Hepatocyte (in vitro differentiated cells and primary cell): ENCODE results near the genes POTEM, OSGEP, RNASE2, RNASE7, OR5AU1 and RAB2B.

- RAMPAGE, long total RNA = no peak
- RRBS = no CpG with 5 or more reads among the region's 12 CpGs
Observed at GRCh38 chr14:18967165-18967557, at the start of gene POTEM. Gene POTEM (plus strand): TSS chr14:18967434.

DNA sequence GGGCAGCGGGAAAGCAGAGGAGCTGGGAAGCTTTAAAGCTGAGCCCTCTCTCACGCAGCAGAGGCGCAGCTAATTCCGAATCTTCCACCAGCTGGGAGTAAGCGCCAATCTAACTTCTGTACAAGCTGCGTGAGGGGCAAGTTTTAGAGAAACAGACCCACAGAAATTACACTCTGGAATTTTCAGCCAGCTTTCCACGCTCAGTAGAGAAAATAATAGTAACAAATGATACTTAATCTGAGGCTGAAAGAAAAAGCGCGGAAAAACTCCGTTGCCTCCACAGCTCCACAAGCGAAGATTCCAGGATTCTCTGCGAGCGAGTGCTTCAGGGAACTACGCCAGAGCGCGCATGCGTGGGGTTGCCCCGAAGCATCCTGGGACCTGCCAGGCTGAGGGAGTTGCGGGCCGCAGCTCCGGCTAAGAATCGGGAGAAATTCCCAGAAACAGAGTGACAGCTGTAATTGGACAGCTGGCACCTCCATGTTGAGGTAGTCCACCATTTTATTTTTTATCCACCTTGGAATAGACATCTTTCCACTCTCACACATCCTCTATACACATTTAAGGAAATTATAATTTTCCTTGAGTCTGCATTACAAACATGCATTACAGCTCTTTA lies 11.9 kb upstream of the TTC5 start:
- RAMPAGE, long total RNA = no peak
- RRBS = no CpG with 5 or more reads among the region's 22 CpGs

- RAMPAGE, long total RNA = no peak
- RRBS = under 1% methylated on average over 8 of the region's 46 CpGs
Observed at GRCh38 chr14:20454239-20455126, at the start of gene OSGEP. Gene OSGEP (minus strand): TSS chr14:20454812.

DNA sequence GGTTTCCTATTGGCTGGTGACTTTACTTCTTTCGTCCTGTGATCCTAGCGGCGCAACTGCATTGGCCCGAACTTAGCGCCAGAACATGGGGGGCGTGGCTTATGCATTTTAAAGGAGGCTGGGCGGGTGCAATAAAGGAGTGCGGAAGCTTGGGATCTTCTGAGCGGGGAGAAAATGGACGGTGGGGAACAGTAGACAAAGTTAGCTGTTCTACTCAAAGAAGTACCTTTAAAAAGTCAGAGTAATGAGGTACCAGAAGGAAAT lies 553 bp upstream of the PIP4P1 start:
- RAMPAGE, long total RNA = no peak
- RRBS = no CpG with 5 or more reads among the region's 10 CpGs

DNA sequence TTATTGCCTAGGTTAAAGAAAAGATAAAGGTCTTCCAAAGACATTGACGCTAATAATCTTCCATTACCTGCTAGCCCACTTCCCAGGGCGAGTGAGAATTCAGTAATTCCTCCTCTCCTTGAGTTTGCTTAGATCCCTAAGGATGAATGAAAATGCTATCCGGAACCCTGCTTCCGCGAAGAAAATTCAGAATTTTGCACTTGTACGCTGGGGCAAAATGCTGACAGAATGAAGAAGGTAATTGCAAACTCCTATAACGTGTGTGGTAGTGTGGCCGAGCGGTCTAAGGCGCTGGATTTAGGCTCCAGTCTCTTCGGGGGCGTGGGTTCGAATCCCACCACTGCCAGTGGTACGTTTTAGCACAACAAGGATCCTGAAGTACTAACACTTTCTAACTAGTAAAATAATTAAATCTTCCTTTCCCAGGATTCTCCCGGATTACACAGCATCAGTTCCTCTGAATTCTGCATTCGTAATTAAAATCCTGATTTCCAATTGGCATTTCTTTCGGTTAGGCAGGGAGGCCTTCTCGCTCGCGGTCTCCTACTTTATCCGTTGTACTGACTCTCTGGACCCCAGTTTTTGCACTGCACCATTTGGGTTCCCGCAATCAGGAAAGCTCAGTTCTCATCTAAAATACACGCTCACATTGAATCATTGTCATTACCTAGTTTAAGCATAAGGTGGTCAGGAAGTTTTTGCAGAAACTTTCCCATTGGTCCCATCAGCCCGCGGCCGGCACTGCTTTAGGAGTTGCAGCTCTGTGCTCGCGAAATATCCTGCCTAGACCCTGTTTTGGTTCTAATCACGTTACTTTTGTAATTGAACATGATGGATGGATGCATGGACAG lies 16.2 kb downstream of the OR6S1 start:
- RAMPAGE, long total RNA = no peak
- RRBS = no CpG with 5 or more reads among the region's 29 CpGs

DNA sequence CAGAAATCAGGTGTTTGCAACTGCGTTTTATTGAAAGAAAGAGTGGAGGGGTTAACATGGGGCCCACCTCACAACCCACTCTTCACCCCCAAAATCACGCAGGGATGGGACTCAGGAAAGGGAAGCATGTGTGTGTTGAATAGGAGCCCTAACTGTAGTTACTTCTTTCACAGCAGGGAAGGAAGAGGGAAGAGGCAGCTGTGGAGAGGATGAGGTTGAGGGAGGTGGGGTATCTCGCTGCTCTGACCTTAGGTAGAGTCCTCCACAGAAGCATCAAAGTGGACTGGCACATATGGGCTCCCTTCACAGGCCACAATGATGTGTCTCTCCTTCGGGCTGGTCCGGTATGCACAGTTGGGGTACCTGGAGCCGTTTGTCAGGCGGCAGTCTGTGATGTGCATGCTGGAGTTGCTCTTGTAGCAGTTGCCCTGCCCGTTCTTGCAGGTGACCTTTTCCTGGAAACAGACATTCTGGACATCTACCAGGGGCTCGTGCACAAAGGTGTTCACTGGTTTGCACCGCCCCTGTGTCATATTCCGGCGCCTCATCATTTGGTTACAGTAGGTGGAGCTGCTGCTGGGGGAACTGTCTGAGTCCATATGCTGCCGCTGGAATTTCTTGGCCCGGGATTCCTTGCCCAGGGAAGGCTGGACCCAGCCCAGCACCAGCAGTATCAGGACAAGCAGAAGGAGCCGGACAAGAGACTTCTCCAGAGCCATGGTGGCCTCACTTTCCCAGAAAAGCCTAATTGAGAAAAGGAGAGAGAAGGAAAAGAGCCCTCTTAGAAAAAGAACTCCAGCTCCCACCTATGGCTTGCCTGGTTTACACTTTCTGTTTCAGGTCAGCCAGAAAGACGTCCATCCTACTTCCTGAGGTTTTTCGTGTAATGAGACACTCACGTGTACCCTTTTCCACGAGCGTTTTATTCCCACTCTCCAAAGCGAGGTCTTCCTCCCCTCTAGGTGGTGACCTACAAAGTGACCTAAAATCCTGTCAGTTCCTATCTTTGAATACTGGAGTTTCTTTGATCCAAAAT lies 976 bp downstream of the RNASE1 start:
- RAMPAGE, long total RNA = no peak
- RRBS = 75% methylated on average over 5 of the region's 21 CpGs

DNA sequence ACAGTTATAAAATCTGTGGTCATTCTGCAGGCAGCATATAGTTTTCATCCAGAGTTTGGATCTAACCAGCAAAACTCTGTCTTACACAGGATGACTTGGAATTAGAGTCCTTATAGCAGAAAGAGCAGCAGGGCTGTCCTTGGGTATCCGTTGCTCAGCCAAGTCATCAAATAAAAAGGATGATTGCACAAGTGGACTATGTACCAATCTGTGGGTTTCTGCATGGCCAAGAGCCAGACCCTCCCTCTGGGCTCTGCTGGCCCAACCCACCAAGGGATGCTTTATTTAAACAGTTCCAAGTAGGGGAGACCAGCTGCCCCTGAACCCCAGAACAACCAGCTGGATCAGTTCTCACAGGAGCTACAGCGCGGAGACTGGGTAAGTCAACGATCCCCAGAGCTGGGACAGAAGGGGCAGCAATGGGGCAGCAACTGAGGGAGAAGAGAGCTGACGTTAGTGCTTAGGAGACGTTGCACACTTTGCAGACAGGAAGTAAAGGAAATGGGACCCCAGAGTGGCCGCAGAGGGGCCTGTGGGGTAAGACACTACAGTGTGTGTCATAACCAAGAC lies at the start of gene RNASE2:
Gene RNASE2 (plus strand): TSS at position 329 of the 570 bp plus-strand sequence.
- RAMPAGE, long total RNA = no peak
- RRBS = no CpG with 5 or more reads among the region's 7 CpGs

DNA sequence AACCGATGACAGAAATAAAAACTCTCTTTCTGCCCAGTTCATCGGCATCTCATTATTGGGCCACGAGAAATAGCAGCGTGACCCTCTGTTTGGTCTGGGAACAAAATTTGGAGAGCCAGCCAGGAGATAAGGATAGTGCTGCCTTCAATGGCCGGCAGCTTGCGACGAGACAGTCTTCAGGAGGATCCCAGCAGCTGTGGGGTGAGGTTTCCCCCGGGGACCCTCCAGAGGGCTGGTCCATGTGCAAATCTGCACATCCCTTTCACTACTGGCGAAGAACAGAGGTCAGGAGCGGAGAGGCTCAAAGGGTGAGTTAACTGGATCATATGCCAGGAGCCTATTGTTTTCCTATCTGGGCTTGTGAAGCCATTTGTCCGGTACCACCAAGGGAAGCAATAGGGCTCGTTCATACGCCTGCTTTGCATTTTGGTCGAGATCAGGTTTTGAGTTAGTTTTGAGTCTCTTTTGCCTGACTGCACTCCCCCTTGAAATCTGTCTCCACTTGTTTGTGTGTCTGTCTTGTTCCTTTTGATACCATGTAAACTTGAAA lies 4.8 kb downstream of the SLC39A2 start:
- RAMPAGE, long total RNA = no peak
- RRBS = 66% methylated on average over 4 of the region's 14 CpGs

DNA sequence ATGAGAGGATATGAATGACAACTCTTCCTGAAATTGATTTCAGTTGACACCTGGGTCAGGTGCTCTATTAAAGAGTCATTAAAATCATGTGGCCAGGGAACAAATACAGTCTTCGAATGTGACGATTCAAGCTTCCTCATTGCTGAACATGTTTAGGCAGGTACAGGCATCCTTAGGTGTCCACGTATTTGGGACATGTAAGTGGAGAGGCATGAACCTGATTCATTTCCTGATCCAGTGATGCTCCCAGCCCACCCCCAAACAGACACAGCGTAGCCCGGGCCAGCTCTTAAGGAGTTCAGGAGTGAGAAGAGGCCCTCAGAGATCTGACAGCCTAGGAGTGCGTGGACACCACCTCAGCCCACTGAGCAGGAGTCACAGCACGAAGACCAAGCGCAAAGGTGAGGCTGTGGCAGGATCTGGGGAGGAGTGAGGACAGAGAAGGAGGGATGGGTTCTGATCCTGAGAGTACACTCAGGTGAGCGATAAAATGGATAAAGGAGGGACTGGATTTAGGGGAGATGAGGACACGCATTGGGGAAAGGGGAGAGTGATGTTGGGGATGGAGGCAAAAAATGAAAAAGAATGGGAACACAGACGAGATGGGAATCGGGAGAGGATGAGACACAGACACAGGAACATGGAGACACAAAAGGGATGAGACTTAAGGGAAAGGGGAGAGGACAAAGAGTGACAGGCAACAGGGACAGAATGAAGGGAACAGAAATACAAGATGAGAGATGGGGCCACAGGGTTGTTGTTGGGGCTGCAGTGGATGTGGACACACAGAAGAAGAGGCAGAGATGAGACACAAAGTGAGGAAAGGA lies at the start of gene RNASE7:
Gene RNASE7 (plus strand): TSS at position 321 of the 827 bp plus-strand sequence.
- RAMPAGE, long total RNA = no peak
- RRBS = no CpG with 5 or more reads among the region's 12 CpGs

DNA sequence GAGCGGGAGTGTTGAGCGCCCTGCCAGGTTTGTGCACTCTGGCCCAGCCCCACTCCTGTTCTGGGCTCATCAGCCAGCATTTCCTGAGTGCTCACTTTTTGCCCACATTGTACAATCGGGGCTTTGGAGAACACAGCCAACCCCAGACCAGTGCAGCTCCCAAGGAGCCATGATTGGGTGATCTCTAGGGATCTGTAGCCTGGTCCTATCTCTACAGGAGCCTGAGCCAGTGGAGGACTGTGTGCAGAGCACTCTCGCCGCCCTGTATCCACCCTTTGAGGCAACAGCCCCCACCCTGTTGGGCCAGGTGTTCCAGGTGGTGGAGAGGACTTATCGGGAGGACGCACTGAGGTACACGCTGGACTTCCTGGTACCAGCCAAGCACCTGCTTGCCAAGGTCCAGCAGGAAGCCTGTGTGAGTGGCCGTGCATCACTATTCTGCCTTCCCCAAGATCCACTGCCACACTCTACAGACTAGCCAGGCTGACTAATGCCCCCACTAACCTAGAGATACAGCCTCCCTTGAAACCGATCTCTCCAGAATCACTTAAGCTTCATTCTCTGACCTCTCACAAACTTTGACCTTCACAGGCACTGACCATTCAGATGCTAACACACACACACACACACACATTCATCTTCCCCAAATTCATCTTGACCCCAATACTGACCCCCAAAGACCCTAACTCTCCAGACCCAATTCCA lies 2.9 kb downstream of the ARHGEF40 start:
- RAMPAGE, long total RNA = no peak
- RRBS = no CpG with 5 or more reads among the region's 10 CpGs

DNA sequence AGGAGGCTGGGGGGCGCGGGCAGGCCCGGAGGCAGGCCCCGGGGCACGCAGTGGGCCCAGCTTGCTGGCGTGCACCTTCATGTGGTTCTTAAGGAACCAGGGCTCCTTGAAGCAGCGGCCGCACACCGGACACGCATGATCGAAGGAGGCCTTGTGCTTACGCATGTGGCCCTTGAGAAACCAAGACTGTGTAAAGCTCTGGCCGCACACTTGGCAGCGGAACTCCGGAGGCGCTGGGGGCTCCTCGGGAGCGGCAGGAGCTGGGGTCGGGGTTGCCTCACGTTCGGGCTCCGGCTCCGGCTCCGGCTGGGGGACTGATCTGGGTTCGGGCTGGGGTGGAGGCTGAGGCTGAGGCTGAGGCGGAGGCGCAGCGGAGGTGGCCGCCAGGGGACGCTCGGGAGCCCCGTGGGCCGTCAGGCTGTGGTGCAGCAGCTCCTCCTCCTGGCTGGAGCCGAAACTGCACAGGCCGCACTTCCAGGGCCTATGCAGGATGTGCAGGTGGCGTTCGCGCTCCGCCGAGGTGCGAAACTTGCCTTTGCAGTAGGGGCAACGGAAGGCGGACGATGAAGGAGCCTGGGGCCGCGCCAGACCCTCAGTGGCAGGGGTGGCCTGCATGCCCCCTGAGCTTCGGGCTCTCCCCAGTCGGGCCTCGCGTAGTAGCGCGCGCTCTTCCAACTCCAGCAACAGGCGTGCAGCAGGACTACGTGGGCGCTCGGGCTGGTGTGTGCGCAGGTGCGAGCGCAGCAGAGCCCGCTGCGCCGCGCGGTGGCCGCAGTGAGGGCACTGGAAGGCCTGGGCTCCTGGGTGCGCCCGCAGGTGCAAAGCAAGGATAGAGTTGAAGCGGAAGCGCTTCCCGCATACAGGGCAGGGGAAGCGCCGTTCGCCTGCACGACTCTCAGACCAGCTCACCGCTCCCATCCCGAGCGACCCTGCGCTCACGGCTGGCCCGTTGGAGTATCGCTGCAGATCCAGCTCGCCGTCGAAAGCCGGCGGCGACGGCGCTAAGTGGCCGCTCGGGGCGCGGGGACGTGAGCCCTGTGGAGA lies 5.9 kb downstream of the ZNF219 start:
- RAMPAGE, long total RNA = no peak
- RRBS = 71% methylated on average over 22 of the region's 95 CpGs

DNA sequence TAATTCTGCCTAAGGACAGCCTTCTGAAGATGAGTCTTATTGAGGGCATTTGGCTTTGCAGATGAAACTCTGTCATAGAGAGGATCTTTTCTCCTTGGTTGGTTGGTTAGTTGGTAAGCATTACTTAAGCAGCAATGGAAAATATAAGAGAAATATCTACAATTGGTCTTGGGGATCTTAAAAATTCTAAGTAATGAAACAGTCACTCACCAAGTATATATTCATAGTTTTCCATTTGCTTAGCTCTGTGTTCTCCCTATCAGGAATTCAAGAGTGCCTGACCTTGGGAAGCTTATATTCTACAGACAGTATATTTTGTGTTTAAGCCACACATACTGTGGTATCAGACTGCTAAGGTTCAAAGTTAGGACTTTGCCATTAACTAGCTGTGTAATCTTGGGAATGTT lies at the start of gene OR5AU1:
Gene OR5AU1 (minus strand): TSS at position 114 of the 407 bp plus-strand sequence.
- RAMPAGE, long total RNA = no peak

GRCh38 chr14:21191745-21192343 lies 36.0 kb upstream of the OR5AU1 start:
- RAMPAGE, long total RNA = no peak
- RRBS = 8% methylated on average over 7 of the region's 14 CpGs

- RAMPAGE, long total RNA = no peak
- RRBS = no CpG with 5 or more reads among the region's 12 CpGs
Observed at GRCh38 chr14:21210768-21212000, 55.3 kb upstream of the OR5AU1 start.

GRCh38 chr14:21254820-21255322 lies 14.4 kb downstream of the HNRNPC start:
- RAMPAGE, long total RNA = no peak
- RRBS = no CpG with 5 or more reads among the region's 8 CpGs

DNA sequence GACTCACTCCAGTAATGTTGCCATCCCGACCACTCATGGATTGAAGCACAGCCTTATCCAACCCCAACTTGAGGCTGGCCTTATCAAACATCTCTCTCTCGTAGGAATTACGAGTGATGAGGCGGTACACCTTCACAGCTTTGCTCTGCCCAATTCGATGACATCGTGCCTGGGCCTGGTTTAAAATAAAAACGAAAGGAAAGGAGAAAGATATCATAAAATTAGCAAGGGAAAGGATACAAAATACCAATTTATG lies 18.4 kb upstream of the SUPT16H start:
- RAMPAGE, long total RNA = no peak
- RRBS = no CpG with 5 or more reads among the region's 7 CpGs

GRCh38 chr14:21476401-21477139 lies at the start of gene RAB2B:
Gene RAB2B (minus strand): TSS chr14:21476959.
- RAMPAGE, long total RNA = no peak
- RRBS = under 1% methylated on average over 7 of the region's 40 CpGs

GRCh38 chr14:21525406-21526105 lies 590 bp downstream of the SALL2 start:
- RAMPAGE, long total RNA = no peak
- RRBS = no CpG with 5 or more reads among the region's 29 CpGs

- RAMPAGE, long total RNA = no peak
- RRBS = no CpG with 5 or more reads among the region's 8 CpGs
Observed at GRCh38 chr14:21894773-21895176, 221.2 kb upstream of the OR4E1 start.

DNA sequence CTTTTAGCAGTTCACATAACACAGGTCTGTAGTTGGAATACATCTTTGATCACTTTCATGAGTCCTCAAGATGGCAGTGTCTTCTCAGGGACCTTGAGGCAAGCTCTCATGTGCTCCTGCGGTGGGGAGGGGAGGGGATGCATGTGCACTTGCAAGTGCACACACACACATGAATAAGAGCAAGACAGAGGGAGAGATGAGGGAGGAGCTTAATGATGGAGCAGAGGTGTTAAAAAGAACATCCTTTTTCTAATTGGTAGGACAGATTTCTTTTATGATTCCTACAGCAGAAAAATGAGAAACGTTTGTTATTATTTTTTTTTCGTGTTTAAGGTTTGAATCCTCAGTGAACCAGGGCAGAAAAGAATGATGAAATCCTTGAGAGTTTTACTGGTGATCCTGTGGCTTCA lies 291.5 kb upstream of the OR4E1 start:
- RAMPAGE, long total RNA = no peak
- RRBS = no CpG with 5 or more reads among the region's 3 CpGs